Suprapubic skin (tissue), 4 donors: ENCODE results near the gene CHST12.

DNA sequence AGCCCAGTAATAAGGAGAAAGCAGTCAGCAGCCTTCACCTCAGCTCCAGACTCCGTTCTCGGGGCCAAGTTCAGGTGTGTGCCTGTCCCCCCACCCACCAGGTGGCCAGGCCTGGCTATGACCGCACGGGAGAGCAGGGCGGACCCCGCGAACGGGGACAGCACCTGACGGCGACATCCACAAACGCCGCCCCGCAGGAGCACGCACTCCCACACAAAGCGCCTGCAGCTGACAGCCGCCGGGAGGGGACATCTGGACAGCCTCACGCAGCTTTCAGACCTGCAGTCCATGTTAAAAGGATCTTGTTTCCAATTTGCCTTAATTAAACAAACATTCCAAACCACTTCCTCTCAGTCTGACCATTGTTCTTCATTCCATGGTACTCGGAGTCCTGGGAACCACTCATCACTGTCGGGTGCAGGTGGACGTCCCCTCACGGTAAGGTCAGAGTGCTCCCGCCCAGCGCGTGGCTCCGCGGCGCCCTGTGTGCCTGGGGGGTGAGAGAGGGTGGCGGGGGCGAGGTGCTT lies 6.0 kb upstream of the GPER1 start:
- PRO-cap, result no peak
- RAMPAGE, long total RNA, 4 experiments, result no peak in any of the 4 experiments

DNA sequence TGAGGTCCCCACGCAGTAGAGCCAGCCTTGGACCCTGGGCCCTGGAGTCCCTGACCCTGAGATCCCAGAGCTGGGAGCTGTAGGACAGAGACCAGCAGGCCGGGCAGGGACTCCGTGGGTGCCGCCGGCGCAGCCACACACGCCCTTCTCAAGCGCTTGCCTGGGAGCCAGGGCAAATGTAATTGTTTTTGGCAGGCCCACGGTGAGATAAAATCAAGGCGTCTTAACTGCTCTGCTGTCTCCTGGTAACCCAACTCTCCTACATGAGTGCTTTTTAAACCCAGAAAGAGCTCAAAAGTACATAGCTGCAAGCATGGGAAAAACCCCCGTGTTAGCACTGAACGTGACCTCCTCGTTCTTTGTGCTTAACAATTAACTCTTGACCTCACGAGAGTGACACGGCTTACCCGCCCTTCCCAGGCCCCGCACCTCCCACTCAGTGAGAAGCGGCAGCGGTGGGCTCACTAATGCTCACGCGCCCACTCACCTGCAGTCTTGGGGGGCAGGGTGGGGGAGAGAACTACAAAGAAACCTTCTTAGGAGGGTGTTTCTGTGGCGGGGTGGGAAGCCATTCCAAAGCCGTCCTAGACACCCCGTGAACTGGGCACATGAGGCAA lies 8.6 kb downstream of the GPER1 start:
- PRO-cap, result bidirectional peak, plus-strand start at position 439 of the sequence, minus-strand start at position 150 of the sequence; unidirectional peak, minus-strand start at position 597 of the sequence
- RAMPAGE, long total RNA, 4 experiments, result no peak in any of the 4 experiments

- PRO-cap, result no peak
- RAMPAGE, long total RNA, 4 experiments, result no peak in any of the 4 experiments
Measured at GRCh38 chr7:1124292-1124698, 13.8 kb downstream of the C7orf50 start.

- PRO-cap, result no peak
- RAMPAGE, long total RNA, 4 experiments, result no peak in any of the 4 experiments
Measured at GRCh38 chr7:1290741-1291107, 58.1 kb downstream of the UNCX start.

GRCh38 chr7:1321179-1321821 lies 88.6 kb downstream of the UNCX start:
- PRO-cap, result no peak
- RAMPAGE, long total RNA, 4 experiments, result no peak in any of the 4 experiments

DNA sequence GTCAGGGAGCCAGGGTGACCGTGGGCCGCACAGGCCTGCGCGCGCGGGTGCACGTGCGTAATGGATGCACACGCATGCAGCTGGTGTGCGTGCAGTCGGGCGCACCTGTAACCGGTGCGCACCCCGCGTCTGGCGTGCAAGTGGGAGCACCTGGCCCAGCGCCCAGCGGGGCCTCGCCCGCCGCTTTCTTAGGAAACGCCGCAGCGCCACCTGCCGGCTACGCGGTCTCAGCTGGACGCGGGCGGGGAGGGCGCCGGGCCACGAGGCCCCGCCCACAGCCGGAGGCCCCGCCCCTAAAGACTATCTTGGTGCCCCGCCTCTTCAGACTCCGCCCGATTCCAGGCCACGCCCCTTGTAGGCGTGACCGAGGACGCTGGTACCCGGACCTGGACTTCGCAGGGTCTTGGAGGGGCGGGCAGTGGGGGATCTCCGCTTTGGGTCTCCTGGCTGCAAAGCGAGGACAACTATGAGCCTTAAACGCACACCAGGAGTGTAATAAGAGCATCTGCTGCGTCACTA lies 46.4 kb downstream of the MICALL2 start:
- PRO-cap, result no peak
- RAMPAGE, long total RNA, 4 experiments, result no peak in any of the 4 experiments

DNA sequence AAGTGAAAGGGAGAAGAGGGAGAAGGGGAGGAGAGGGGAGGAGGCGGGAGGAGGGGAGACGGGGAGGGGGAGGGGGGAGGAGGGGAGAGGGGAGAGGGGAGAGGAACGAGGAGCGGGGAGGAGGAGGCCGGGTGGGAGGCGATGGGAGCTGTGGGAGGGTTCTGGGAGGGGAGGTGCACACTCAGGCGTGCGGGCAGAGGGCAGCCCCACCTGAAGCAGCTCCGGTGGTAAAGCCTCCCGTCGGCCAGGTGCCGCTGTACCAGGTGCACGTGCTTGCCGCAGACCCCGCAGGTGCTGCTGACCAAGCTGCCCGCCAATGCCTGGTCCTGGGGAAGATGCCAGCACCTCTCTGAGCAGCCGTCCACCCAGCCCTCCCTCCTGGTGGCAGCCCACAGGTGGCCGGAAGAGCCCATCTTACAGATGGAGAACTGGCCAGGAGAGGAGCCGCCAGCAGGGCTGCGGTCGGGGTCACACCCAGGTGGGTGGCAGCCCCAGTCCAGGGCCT lies 12.7 kb downstream of the MICALL2 start:
- PRO-cap, result no peak
- RAMPAGE, long total RNA, 4 experiments, result no peak in any of the 4 experiments

DNA sequence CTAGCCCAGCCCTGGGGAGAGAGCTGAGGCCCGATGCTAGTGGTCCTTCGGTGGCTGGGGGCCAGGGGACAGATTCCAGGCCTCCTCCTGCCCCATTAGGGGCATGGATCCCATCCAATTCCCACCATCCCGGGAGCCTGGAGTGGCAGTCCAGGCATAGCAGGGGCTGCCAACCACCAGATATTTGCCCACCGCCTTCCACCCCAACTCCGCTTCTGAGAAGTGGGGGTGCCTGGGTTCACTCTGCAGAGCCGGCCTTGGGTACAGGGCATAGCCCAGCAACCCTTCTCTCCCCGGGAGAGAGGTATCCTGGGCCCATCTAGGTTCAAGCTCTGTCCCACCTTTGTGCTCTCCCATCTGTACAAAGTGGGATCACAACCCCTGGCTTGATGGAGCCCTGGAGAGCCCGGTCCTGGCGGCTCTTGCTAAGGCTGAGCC lies 12.2 kb downstream of the MICALL2 start:
- PRO-cap, result no peak
- RAMPAGE, long total RNA, 4 experiments, result no peak in any of the 4 experiments

DNA sequence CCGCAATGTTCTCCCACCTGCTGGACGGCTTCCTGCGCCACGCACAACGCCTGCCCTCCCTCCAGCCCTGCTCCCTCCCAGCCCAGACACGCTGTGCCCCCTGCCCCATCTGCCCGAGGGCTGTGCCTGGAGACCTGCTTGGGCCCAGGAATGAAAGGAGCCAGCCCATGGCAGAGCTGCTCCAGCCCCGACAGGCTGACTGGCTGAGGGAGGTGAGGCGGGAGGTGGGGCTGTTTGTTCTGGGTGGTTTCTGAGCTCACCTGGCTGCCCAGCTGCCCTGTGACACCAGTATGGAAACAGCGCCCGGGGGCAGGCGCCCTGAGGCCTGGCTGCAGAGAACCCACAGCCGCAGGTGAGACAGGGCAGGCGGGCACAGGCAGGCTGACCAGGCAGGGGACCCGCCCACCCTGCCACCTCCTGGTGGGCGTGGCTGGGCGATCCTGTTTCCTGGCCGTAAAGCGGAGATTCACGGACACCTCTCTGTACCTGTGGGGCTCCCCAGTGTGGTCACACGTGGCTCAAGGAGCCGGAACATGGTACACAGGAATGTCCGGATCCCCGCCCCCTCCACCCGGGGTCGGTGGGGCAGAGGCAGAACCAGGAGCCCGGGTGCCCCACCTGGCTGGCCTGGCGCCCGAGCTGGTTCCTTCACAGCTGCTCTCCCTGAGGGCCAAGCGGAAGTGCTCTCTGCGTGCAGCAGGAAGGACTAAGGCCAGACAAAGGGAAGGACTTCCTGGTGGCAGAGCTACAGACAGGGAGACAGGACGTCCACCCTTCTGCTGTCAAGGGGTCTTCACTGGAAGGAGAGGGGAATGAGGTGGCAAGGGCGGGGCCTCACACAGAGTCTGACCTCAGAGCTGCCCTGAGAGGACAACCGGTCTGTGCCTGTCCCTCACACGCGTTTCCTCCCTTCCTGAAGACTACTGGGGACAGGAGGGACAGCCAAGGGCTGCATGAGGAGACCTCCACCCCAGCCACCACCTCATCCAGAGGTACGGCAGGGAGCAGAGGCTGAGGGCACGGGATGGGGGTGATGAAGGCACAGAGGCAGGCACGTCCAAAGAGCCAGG lies 3.9 kb downstream of the MICALL2 start:
- PRO-cap, result no peak
- RAMPAGE, long total RNA, 4 experiments, result start-site peak on the minus strand in 1 of 4 experiments, centred at position 669 of the sequence, 5 reads per replicate

- PRO-cap, result no peak
- RAMPAGE, long total RNA, 4 experiments, result no peak in any of the 4 experiments
Measured at GRCh38 chr7:1487247-1487759, 16.9 kb downstream of the INTS1 start.

DNA sequence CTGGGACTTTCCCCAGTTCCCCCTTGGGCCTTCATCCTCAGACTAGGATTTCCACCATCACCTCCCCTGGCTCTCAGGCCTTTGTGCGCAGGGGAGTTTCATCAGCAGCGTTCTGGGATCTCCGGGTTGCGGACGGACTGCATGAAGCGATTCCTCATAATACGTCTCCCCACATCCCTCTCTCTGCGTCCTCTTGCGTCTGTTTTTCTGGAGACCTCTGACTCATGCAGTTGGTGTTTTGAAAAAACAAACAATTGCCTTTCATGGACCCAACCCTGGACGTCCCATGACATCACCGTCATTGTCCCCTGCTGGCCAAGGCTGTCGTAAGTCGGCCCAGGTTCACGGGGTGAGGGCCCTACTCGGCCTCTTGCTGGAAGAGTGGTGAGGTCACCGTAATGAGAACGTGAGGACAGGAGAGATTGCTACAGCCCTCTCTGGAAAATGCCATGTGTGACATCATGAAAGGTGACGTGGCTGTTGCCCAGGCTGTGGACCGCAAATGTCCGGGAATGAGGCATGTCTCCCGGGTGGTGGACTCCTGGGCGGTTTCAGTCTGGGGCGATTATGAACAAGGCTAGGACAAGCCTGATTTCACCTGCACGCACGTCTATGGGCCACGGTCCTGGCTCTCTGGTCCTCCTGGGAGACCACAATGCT lies 9.9 kb upstream of the MAFK start:
- PRO-cap, result no peak
- RAMPAGE, long total RNA, 4 experiments, result no peak in any of the 4 experiments

DNA sequence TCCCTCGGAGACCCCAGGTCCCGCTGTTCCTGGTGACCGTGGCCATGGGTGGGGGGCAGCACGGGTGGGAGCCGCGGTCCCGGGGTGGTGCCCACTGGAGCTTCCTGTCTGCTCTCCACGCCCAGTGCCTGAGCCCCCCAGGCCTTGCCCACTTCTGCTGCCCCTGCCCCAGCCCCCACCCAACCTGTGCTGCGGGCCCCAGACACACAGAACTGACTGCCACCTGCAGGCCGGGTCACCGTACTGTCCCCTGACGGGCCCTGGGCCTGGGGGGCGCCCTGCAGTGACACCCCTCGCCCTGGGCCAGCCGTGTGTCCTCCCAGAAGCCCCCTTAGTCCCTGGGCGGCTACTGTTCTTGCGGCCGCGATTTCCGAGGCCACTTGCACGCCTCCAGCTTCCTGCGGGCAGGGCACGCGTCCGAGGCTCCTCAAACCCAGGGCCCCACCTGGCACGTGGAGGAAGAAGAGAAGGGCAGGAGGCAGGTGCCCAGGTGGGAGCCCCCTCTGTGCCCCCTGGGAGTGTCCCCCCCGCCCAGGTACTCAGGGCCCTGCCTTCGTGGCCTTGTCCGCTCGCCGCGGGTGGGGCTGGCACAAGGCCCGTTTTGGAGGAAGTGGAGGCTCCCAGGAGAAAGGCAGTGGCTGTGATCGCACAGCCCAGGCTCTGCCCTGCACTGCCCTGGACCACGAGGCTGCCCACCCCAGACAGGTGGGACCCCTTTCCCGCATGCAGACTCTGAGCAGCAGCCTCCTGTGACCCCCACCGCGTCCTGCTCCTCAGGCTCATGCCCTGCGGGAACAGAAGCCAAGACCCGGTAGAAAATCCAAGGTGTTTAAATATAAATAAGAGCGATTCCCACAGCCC lies 10.4 kb downstream of the TMEM184A start:
- PRO-cap, result no peak
- RAMPAGE, long total RNA, 4 experiments, result no peak in any of the 4 experiments

DNA sequence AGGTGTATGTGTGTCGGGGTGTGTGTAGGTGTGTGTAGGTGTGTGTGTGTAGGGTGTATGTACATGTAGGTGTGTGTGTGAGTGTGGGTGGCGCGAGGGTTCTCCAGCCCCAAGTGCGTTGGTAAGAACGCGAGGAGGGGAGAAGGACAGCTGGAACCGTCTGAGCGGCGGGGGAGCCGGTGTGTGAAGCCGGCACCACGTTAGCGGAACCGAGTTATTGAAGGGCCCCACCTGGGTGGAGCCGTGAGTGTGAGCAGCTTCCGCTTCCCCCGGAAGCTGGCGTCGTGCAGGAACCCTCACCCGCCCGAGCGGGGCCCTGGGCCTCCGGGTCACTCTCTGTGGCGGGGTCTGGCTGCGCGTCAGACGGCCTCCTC lies 49.5 kb upstream of the PSMG3 start:
- PRO-cap, result no peak
- RAMPAGE, long total RNA, 4 experiments, result no peak in any of the 4 experiments

GRCh38 chr7:1638202-1638699 lies 31.8 kb upstream of the ELFN1 start:
- PRO-cap, result no peak
- RAMPAGE, long total RNA, 4 experiments, result no peak in any of the 4 experiments

GRCh38 chr7:1943852-1944330 lies 273.8 kb downstream of the ELFN1 start:
- PRO-cap, result no peak
- RAMPAGE, long total RNA, 4 experiments, result no peak in any of the 4 experiments

DNA sequence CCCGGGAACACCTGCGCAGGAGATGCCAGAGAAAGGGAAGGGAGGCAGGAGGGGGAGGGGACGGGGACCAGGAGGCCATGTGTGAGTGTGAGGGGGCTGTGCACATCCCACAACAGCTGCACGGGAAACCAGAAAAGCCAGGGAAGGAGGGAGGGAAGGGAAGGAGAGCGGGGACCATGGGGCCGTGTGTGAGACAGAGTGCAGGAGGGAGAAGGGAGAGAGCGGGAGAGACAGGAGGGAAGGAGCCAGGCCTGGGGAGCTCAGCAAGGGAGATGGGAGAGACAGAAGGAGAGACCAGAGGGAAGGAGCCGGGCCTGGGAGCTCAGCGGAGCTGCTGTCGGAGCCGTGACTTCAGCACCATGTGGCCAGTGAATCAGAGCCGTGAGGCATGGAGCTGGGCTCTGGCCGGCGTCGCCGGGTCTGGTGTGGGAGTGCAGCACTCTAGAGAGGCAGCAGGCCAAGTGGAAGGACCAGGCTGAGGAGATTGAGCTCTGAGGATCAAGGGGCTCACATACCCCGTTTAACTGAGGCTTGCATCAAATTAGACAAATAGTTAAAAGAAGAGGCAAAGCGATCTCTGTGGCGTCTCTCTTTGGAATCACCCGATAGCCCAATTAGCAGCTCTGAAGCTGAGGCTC lies 150.5 kb downstream of the MAD1L1 start:
- PRO-cap, result no peak
- RAMPAGE, long total RNA, 4 experiments, result no peak in any of the 4 experiments

- PRO-cap, result no peak
- RAMPAGE, long total RNA, 4 experiments, result no peak in any of the 4 experiments
Measured at GRCh38 chr7:2118689-2119427, 113.9 kb downstream of the MAD1L1 start.

DNA sequence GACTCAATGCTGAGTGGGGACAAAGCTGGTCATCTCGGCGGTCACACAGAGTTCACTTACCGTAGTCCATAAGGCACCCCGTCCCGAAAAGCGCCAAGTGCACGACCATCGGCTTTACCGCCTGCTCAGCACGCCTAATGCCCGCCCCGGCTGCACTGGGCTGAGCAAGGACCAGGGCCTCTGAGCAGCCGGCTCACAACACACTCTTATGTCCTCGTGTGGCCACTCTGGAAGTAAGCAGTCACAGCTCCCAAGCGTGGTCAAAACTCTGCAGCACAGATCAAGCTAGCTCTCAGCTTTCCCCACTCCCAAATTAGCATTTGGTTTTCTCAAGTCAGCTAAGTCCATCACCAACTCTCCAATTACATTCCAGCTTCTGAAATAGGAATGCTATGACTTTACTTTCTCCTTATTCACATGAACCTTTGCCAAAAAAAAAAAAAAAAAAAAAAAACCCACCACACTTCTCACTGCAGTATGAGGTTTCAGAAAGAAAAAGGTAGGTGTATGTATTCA lies 57.6 kb downstream of the MAD1L1 start:
- PRO-cap, result no peak
- RAMPAGE, long total RNA, 4 experiments, result no peak in any of the 4 experiments

GRCh38 chr7:2390264-2390957 lies 13.0 kb upstream of the CHST12 start:
- PRO-cap, result no peak
- RAMPAGE, long total RNA, 4 experiments, result no peak in any of the 4 experiments

GRCh38 chr7:2402992-2403731 lies at the start of gene CHST12:
CHST12 (plus strand) TSS chr7:2403611.
- PRO-cap, result bidirectional peak, plus-strand start at chr7:2403560, minus-strand start at chr7:2403292
- RAMPAGE, long total RNA, 4 experiments, result start-site peak on the plus strand in 2 of 4 experiments, at chr7:2403571-2403595 at its widest, 28 to 41 reads per replicate